ENCODE results near the genes BCAT1 and BHLHE41.

DNA sequence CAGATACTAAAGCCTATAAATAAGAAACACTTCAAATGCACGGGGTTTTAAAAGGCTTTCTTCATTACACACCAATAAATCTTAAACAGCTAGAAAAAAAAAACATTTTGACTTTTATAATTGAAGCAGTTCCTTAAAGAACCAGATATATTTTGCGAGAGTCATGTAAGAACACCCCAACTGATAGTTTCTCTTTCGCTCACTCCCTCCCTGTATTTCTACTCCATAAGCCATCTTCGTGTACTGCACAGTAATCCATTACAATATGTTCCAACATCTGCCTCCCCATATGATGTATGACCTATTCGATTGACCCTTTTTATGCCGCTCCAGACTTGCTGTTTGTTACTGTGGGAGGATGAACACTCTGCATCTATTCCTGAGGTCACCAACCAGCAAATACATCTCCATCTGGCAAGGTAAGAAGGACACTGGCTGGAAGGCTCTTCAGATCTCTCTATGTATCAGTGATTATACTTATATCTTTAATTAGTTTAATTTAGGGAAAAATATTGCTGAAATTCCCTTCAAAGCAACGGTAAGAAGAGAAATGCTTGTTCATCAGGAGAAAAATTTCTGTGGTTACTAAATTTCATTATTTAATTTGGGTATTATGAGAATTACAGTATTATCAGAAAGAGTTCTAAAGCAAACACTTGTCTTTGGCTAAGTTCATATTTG is 331.6 kb downstream of the SOX5 start:
- PRO-cap = no peak

DNA sequence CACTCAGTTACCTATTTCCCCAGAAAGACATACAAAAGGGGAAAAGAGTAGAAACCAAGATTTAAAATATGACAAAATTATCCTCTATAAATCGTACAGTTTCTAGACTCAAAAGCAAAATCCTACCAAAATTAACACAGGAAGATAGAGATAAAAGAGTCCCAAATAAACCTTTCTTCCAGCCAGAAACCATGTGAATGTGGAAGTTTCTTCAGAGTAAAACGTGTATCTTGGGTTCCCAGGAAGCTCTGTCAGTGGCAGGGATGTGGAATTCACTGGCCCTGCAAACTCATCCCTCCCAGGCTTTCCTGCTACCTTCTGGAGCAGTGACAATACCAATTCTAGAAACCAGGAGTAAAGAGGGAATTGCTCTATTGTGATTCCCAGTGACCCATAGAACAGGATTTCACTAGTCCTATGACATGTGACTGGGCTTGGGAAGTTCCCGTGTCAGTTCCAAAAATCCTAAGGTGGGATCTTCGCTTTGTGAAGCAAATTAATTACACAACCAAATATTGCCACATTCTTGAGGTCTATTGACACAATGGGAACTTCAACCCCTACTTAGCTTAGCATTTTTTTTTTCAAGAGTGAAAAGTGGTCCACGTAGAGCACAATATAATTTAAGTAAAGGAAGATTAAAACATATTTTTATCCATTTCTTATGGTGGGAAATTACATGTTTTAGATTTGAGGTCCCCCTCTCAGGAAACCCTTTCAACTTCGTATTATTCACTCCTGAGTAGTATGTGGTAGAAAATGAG is 88.7 kb upstream of the SOX5 start:
- PRO-cap = no peak

- PRO-cap = no peak
These were observed 96.4 kb upstream of the SOX5 start for GRCh38 chr12:24045645-24046516.

- PRO-cap = no peak
These were observed 397.5 kb downstream of the BCAT1 start for GRCh38 chr12:24551366-24551767.

DNA sequence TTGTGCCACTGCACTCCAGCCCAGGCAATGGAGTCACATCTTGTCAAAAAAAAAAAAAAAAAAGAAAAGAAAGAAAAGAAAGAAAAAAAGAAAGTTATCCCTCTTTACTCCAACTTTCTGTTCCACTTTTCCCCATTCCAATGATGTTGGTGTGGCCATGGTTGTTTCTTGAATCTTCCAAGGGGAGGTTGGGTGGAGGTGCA is 226.9 kb downstream of the BCAT1 start:
- PRO-cap = no peak

- PRO-cap = no peak
These were observed at the start of gene BCAT1 for GRCh38 chr12:24948800-24949663. BCAT1 (minus strand) TSS chr12:24949101.

GRCh38 chr12:25058591-25058872 is 6.0 kb downstream of the IRAG2 start:
- PRO-cap = no peak

- PRO-cap = no peak
These were observed 12.5 kb downstream of the IRAG2 start for GRCh38 chr12:25065017-25065332.

- PRO-cap = no peak
These were observed 8.6 kb downstream of the DNAI7 start for GRCh38 chr12:25186275-25186796.

DNA sequence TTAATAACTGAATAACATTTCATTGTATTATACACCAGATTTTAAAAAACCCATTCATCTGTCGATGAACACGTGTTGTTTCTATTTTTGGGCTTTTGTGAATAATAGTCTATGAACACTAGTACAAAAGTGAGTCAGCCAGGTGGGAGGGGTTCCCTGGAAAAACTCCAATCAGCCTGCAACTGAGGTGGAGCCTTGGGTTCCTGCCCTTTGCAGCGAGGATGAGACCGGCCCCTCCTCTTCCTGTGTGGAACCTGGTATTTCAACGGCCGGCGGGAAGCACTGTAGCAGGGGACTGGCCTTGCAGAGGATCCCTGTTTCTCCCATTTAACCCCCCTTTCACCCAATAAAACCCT is 56.1 kb downstream of the LMNTD1 start:
- PRO-cap = no peak

DNA sequence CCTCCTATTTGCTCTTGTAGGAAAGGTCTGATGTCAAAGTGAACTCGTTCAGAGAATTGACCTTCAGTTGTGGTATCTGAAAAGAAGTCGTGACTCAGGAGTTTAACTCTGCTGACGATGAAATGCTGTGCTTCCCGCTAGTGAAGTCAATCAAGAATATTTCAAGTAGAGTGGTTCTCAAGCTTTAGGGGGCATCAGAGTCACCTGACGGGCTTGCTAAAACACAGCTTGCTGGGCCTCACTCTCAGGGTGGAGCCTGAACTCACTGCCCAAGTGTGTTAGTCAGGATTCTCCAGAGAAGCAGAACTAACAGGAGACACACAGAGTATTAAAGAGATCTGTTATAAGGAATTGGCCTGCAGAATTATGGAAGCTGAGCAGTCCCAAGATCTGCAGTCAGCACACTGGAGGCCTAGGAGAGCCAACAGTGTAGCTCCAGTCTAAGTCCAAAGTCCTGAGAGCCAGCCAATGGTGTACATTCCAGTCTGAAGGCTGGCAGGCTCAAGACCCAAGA is 139.5 kb upstream of the LMNTD1 start:
- PRO-cap = no peak

DNA sequence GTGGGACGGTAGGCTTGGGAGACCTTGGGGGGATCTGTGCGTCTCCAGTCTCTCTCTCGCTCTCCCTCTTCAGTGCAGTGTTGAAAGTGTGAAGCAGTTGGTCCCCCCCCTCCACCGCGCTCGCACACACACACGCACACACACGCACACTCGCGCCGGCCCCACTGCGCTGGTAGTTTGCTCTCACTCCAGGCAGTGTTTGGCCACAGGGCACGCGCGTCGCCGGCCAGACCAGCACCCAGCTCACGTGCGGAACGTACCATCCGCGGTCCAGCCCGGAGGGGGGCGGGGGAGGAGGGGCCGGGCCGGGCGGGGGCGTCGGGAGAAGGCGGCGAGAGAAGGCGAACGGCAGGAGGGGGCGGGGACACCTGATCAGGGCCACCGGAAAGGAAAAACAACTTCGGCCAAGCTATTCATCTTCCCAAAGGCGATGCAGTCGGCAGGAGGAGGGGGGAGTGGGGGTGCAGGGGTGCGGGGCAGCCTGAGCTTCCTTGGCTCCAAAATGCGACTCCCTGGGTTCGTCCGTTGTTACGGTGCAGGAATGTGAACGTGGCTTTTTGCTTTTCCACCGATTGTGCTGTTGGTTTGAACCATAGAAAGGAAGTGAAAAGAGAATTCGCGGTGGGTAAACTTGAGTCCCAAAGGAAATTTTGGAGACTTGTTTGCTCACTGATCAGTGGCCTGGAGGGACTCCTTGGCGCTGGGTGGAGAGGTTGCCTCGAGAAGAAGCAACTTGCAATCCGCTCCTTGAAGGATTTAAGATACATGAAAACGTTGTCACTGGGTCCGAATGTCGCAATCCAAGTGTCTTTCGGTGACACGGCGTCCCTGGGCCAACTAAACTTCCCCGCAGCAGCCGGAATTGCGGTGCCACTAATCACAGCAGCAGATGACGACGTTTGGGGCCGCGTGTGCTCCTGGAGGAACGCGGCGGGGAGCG is at the start of gene BHLHE41:
BHLHE41 (minus strand) TSS at position 202 of the 940 bp plus-strand sequence.
- PRO-cap = no peak

GRCh38 chr12:26134807-26135812 is 10.3 kb upstream of the BHLHE41 start:
- PRO-cap = no peak

DNA sequence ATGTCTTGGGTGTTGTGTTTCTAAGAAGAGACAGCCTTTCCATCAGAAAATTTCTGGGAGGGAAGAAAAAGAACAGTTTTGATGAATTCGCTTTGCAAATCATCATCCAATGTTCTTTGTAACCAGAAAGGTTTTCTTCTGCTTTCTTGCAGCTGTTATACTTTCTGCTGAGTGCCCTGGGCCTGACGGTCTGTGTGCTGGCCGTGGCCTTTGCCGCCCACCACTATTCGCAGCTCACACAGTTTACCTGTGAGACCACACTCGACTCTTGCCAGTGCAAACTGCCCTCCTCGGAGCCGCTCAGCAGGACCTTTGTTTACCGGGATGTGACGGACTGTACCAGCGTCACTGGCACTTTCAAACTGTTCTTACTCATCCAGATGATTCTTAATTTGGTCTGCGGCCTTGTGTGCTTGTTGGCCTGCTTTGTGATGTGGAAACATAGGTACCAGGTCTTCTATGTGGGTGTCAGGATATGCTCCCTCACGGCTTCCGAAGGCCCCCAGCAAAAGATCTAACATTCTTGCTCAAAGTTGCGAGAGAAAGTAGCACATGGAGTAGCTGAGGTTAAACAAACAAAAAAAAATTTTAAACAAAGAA is 35.3 kb downstream of the SSPN start:
- PRO-cap = no peak

DNA sequence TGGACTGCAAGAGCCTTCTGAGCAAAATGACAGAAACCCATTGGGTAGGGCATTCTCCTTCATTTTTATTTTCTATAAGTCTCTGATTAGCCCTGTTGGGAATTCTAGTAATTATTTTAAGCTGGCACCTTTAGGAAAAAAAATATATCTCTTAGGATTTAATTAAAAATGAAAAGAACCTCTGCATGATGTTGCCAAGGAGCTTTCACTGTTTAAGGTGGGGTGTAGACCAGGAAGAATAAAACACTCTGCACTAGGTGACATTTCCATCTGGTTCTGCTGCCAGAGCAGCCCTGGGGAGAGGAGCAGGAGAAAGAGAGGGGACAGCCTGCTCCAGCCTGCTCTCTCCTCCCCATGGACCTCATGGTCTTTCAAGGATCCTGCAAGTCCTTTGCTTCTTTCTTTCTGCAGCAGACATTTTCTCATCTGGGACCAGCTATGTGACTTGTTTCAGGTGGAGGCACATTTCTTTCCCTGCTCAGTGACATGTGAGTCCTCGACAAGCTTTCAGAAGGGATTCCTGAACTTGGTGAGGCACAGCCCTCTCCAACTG is 44.9 kb downstream of the SSPN start:
- PRO-cap = no peak

- PRO-cap = no peak
These were observed 315.7 kb downstream of the SSPN start for GRCh38 chr12:26510999-26511537.

DNA sequence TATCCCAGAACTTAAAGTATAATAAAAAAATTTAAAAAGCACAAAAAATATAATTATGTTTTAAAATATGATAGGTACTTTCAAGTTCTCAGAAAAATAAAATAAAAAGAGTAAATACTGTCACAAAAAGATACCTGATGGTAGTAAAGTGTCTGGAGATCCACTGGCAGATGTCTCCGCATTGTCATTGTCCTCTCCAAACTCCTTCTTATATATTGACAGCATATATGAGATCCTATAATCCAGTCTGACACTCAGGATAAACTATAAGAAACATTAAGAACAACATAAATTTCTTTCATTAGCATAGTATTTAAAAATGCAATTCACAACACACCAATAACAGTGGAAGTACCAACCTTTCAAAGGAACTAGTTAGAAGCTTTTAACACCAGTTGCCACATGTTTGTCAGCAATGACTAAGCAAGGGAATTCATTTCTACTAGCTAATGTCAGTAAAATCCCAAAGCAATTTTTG is 205.1 kb downstream of the ITPR2 start:
- PRO-cap = no peak

- PRO-cap = no peak
These were observed 202.4 kb downstream of the ITPR2 start for GRCh38 chr12:26630471-26631188.

DNA sequence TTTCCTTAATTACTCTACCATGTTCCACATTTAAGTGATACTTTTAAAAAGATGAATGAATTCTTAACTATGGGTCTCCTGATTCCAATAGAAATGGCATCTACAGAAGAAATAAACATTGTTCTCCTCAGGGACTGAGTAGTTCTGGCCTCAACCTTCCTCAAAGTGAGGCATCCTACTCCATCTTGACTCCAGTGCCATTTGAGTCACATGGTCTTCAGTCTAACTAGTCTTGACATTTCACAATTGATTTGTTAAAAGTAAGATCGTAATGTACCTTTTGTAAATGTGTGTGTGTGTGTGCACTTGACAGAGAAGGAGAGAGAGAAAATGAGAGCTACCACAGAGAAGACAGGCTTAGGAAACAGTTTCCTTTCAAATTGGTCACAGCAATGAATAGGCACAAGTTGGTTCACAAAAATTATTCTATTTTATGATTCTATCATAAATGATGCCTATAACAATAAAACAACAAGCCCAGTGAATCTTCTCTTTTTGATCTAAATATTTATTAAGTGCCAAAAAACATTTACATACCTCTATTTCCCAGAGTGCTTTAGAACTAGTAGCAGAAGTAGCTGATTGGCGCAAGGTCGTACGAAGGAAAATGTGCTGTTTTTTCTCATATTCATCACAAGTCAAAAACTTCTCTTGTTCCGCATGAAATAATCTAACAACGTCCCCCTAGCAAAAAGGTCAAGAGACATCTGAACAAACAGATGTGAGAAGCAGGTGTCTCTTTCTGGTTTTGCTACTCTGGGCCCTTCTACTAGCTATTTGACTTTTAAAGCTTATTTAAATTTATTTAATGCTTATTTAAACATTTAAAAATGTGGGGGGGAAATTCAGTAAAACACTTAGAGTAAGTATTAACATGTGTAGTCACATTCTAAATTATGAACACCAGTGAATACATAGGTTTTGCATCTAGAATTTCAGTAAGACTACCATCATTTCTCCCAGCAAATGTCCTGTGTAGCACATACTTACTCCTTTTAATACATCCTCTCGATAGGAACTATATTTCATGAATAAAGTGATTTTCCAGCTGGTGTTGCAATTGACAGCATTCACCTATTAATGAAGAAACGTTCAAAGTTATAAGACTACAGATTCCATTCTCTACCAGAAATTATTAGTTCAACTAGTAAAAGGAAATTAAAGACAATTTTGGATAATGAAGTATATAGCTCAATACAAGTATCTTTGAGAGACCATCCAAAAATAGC is 117.8 kb downstream of the ITPR2 start:
- PRO-cap = no peak

DNA sequence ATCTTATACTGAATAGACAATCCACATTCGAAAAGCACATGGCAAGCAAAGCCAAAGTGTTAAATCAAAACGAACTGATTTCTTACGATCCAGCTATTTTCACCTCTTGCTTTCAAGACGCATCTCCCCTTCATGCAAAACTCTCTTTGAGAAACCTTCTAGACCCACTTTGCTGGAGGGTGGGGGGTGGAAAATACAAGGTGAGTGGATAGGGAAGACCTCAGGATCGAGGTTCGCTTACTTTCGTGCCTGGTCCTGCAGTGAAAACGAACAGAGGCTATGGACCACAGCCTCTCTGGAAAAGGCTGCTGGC is 270 bp downstream of the INTS13 start:
- PRO-cap = unidirectional peak, minus-strand start at position 268 of the sequence

All from REH cell (cell line).